Vermiform appendix (tissue), 1 donor: ENCODE measurements around a stretch of chr7.

DNA sequence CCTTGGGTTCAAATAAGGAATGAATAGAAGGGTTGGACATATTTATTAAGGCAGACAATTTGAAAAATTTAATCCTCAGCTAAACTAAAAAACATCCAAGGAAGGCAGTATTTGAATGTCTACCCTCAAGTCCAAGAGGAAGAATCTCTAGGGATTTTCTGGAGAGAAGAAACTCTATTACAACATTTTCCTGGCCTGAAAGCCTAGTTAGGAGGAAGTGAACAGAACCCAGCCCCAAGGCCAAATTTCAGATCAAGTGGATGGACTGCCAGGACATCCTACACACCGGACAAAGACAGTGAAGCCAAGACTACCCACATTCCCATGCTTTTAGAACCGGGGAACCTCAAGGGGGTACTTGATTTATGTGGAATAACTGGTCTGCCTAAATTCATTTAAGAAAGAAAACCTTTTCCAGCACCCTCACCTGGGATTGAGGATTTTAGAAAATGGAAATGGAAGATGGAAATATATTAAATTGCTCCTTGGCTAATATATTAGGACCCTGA lies 108.9 kb upstream of the MEOX2 start:
- PRO-cap = no peak

GRCh38 chr7:15839269-15839747 lies 152.8 kb upstream of the MEOX2 start:
- PRO-cap = no peak

- PRO-cap = no peak
These were observed 353.6 kb downstream of the CRPPA start for GRCh38 chr7:16067664-16068196.

DNA sequence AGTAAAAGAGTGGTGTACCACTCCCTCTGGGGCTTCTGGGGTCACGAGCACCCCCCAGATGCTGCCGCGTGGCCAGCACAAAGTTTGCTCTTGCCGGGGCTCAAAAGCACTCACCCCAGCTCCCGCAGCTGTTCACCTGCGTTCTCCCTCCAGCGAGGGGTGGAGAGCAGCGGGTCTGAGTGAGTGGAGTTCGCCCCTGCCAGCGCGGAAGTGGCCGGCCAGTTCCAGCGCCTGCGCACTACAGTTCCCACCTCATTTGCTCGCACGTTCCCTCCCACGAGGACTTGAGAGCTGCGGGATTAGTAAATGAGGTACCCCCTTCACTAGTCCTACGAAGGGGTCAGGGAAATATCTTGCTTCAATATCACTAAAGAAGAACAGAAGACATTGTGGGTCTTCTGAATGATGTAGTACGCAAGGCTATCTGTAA lies 24.3 kb upstream of the LRRC72 start:
- PRO-cap = no peak

- PRO-cap = bidirectional peak, plus-strand start at chr7:16668316, minus-strand start at chr7:16668147
These were observed 22.0 kb downstream of the BZW2 start for GRCh38 chr7:16667879-16668546.

- PRO-cap = no peak
These were observed 854 bp downstream of the TSPAN13 start for GRCh38 chr7:16754338-16754880.

GRCh38 chr7:16801673-16801954 lies 3.2 kb downstream of the AGR2 start:
- PRO-cap = no peak

DNA sequence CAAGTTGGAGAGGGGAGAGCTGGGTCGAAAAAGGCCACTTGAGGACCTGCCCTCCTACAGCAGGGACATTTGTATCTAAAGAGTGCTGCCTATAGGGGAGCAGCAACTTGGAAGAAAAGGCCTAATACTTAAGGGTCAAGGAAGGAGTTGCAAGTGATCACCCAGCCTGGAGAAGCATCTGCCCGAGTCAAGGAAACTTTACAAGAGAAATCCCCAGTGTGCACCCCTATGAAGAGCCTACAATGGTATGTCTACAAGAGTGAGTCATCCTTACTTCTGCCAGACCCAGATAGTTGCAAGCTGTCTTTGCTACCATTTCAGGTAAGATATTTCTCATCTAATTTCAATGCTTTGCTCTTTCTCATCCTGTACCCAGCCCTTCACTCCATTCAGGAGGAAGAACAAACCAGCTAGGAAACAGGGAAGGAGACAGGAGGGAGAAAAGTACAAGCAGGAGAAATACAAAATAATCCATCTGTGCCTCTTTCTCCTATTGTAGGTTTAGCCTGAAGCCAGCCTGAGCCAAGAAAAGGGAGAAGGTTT lies 34.4 kb upstream of the AGR3 start:
- PRO-cap = no peak

DNA sequence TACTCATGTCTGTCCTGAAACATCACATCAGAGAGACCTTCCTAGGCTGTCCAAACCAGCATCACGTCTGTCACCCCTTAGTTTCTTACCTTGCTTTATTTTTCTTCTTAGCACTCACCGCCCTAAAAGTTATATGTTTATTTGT lies 9.3 kb downstream of the AHR start:
- PRO-cap = no peak

- PRO-cap = no peak
These were observed 46.6 kb downstream of the AHR start for GRCh38 chr7:17344979-17345593.

DNA sequence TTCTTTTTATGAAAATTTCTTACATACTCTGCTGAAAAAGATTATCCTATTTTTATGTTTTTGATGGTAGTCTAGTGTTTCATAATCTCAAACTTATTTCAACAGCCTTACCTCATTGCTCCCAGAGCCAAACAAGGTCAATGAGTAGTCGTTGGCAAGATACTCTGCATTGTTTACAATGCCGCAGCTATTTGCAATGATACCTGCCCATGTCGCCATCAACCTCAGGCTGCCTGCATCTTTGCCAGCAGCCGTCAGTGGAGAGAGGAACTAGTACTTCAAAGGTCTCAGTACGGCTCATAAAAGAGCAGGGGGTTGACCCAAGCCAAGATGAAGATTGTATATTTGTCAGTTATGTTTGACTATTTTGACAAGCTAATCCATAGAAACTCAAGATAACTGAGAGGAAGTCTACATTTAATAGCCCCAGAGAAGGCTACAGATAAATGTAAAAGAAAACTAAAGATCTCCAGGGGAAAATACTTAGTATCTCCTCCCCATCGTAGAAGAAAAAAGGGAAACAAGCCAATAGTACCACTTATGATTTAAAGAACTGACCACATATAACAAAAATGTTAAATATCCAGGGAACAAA lies 226.0 kb downstream of the AHR start:
- PRO-cap = no peak

DNA sequence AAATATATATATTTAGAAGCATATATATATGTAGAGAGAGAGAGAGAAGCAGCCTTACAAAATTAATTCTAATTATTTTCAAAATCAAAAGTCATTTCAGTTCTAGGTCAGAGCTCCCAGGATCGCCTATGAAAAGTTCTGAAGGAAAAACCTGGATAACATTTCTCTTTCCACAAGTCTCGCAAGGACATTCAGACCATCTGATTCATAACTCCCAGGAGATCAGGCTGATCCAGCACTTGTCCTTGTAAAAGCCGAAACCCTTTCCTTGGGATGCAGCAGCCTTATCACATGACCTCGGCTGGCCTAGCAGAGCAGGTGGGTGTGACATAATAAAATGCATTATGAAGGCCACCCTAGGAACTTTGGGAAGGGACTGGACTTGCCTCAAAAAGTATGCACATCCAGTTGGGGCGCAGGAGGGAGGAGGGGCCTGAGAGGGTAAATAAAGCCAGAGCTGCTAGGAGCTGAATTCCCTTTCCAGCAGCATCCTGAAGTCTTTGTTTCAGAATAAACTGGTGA lies 260.9 kb downstream of the SNX13 start:
- PRO-cap = no peak

DNA sequence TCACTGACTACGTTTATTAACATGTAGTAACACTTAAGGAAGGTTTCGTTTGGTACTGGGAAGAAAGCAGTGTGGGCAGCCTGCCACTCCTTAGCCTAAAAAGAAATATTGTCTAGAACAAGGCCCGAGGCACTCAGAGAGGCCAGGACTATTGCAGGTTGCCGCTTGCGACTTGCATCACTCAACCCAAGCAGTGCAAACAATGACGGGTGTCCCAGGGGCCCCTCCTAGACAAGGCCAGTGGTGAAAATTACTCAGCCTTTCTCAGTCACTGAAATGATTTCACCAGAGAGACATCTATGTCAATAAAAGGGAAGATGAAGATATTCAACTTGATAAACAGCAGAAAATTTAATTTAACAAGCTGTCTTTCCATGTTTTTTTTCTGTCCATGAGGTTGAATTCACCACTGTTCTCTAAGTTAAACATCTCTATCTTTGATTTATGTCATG lies 243.8 kb downstream of the SNX13 start:
- PRO-cap = no peak

- PRO-cap = no peak
These were observed 236.8 kb downstream of the TWIST1 start for GRCh38 chr7:18880776-18880975.

DNA sequence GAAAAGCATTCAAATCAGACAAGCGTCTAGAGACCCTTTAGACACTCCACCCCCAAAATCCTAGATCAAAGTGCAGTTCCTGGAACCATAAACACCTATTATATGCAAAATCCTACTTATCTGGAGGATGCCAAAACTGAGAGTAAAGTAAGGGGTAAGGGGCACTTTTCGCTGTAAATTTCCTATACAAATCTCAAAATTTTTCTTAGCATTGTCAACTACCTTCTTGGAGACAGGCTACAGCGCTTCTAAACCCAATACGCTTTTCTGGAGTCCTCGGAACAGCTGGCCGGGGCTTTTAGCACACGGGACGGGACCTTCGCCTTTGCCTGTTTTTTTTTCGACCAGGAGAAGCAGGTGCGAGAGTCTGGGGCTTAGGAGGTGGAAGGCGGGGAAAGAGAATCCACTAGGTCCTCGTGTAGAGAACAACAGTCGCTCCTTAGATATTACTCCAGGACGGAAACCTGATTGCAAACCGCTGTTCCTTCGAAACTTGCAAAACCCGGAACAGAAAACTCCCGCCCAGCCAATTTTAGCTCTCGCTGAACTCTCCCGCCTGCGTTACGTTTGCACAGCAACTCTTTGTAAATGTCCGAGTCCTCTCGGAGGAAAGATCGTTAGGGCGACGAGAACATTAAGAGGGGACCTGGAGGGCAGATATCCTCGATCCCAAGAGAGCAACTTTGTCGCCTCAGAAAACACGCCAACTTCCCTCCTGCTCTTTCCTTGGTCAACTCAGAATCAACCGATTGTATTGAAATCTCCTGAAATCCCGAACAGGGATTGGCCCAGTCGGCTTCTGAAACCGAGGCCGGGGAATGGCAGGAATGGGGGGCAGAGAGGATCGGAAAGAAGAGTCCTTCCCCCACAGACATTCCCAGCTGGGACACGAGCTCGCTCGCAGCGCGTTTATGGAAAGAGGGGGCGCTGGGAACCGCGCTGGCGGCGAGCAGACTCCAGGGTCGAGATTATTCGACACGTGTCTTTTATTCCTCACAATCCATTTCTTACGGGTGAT lies 10.1 kb downstream of the TWIST1 start:
- PRO-cap = bidirectional peak, plus-strand start at position 874 of the sequence, minus-strand start at position 743 of the sequence

- PRO-cap = bidirectional peak, plus-strand start at chr7:19116350, minus-strand start at chr7:19116228; bidirectional peak, plus-strand start at chr7:19117222, minus-strand start at chr7:19117020
These were observed 918 bp downstream of the TWIST1 start for GRCh38 chr7:19116277-19117159.

DNA sequence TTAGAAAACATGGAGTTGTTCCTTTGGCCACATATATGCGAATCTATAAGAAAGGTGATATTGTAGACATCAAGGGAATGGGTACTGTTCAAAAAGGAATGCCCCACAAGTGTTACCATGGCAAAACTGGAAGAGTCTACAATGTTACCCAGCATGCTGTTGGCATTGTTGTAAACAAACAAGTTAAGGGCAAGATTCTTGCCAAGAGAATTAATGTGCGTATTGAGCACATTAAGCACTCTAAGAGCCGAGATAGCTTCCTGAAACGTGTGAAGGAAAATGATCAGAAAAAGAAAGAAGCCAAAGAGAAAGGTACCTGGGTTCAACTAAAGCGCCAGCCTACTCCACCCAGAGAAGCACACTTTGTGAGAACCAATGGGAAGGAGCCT lies 214.4 kb downstream of the MACC1 start:
- PRO-cap = no peak

DNA sequence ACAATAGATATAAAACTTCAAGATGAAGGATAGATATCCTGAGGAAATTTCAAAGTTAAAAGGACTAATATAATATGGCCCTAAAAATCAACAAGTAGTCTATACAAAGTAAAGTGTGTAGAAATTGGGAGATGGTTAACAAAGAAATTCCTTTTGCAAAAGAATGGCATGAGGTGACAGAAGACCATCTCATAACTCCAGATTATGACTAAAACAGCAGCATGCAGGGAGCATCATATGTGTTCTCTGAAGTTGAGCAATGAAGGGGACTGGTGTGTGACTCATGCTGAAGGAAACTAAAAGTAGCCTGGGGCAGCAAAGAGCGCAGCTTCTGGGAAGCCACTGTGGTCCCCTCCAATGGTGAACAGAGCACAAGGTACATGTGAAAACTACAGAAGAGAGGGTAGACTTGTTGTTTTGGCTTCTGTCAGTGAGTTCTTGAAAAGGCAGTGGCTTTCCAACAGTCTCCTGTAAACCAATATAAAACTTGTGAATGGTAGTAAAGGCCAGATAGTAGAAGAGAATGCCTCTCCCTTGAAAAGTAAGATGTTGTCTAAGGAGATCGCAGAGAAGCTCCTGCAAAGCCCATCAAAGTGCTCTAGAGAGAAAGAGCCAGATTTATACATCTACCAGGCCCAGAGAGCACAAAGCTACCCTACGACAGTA lies 133.3 kb downstream of the MACC1 start:
- PRO-cap = no peak

DNA sequence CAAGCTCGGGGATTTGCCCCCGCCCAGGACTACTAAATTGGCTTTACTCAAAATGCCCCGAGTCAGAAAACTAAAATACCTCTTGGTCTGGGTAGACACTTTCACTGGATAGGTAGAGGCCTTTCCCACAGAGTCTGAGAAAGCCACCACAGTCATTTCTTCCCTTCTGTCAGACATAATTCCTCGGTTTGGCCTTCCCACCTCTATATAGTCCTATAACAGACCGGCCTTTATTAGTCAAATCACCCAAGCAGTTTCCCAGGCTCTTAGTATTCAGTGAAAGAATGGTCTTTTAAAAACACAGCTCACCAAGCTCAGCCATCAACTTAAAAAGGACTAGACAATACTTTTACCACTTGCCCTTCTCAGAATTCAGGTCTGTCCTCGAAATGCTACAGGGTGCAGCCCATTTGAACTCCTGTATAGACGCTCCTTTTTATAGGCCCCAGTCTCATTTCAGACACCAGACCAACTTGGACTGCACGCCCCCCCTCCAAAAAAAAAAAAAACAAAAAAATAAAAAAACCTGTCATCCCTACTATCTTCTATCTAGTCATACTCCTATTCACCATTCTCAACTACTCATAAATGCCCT lies 92.1 kb downstream of the MACC1 start:
- PRO-cap = no peak

DNA sequence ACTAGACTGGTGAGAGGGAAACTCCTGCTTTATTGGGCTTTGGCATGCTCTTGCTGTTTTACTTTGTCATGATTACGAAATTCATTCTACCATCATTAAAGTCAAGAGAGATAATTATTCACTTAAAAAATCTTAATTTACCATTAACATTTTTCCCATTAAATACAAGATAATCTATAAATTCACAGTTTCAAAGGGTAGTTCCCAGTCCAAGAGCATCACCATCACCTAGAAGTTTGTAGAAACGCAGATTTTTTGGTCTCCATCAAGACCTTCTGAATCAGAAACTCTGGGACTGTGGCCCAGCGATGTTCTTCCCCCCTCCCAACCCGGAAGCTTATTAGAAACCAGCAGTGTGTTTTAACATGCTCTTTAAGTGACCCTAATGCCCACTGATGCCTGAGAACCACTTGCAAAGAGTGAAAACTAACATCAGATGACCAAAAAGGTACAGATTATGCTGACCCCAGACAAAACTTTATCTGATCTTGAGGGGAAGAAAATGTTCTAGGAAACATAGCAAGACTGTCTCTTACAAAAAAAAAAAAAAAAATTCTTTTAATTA lies 89.5 kb downstream of the ITGB8 start:
- PRO-cap = unidirectional peak, plus-strand start at position 287 of the sequence